Mesenchymal stem cell of the bone marrow (primary cell): ENCODE results near the genes IGFBP4, KRT39, KRTAP9-1, KRTAP9-6 and KRT34.

- CAGE, long polyA plus RNA, result no peak
Measured at GRCh38 chr17:40348368-40349092, 16.0 kb downstream of the GJD3 start.

GRCh38 chr17:40362377-40363138 is 2.0 kb downstream of the GJD3 start:
- CAGE, long polyA plus RNA, result no peak

DNA sequence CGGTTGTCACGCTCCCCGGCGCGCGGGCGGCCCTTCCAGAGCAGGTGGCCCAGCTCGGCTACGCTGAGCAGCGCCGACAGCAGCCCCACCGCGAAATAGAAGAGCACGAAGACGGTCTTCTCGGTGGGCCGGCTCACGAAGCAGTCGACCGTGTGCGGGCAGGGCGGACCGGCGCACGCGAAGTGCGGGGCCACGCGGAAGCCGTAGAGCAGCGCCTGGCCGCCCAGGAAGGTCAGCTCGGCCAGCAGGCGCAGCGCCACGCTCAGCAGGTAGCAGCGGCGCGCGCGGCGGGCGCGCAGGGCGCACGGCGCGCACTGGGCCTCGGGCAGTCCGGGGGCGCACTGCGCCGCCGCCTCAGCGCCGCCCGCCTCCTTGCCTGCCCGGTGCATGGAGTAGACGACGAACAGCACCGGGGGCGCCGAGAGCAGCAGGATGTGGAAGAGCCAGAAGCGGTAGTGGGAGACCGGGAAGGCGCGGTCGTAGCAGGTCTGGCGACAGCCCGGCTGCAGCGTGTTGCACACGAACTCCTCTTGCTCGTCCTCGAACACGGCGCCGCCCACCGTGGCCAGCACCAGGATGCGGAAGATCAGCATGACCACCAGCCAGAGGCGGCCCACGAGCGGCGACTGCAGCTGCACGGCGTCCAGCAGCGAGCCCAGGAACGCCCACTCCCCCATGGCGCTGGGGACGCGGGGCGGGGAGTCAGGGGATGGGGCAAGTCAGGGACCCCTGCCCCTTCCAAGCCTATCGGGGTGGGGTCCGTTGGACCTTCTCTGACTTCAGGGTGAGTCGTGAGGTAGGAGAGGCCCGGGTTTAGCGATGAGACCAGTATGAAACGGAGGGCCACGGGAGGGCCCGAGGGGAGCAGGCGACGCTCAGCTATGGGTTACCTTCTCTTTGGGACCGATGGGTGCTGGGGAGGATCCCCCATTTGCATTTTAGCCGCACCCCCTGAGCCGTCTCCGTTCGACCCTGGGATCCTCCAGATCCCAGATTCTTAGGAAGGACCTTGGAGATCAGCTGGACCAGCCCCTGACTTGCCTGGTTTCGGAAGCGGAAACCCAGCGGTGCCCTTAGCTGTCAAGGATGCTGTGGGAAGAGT is 1.0 kb downstream of the GJD3 start:
- CAGE, long polyA plus RNA, result no peak

DNA sequence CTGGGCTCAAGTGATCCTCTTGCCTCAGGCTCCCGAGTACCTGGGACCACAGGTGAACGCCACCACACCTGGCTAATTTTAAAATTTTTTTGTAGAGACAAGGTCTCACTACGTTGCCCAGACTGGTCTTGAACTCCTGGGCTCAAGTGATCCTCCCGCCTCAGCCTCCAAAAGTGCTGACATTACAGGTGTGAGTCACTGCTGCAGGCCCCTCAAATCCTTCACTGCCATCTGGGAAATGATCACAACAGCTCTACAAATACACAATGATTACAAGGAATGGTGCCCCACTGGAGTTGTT is 923 bp upstream of the IGFBP4 start:
- CAGE, long polyA plus RNA, result no peak

DNA sequence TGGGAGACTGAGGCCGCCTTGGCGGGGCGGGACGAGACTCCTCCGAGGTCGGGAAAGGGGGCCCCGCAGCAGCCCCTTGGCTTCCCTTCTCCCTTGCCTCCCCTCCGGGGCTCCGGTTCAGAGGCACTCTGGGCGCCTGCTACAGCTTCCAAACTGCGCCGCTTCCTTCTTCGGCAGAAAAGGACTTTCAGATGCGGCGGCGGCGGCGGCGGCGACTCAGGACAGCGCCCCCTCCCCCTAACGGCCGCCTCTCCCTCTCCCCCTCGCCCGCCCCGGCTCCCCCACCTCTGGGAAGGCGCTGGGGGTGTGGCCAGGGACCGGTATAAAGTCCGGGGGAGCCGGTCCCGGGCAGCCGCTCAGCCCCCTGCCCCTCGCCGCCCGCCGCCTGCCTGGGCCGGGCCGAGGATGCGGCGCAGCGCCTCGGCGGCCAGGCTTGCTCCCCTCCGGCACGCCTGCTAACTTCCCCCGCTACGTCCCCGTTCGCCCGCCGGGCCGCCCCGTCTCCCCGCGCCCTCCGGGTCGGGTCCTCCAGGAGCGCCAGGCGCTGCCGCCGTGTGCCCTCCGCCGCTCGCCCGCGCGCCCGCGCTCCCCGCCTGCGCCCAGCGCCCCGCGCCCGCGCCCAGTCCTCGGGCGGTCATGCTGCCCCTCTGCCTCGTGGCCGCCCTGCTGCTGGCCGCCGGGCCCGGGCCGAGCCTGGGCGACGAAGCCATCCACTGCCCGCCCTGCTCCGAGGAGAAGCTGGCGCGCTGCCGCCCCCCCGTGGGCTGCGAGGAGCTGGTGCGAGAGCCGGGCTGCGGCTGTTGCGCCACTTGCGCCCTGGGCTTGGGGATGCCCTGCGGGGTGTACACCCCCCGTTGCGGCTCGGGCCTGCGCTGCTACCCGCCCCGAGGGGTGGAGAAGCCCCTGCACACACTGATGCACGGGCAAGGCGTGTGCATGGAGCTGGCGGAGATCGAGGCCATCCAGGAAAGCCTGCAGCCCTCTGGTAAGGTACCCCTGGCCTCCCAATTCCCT is at the start of gene IGFBP4:
TSS of gene IGFBP4 (plus strand) at position 351 of the 1,014 bp plus-strand sequence.
- CAGE, long polyA plus RNA, result no peak

DNA sequence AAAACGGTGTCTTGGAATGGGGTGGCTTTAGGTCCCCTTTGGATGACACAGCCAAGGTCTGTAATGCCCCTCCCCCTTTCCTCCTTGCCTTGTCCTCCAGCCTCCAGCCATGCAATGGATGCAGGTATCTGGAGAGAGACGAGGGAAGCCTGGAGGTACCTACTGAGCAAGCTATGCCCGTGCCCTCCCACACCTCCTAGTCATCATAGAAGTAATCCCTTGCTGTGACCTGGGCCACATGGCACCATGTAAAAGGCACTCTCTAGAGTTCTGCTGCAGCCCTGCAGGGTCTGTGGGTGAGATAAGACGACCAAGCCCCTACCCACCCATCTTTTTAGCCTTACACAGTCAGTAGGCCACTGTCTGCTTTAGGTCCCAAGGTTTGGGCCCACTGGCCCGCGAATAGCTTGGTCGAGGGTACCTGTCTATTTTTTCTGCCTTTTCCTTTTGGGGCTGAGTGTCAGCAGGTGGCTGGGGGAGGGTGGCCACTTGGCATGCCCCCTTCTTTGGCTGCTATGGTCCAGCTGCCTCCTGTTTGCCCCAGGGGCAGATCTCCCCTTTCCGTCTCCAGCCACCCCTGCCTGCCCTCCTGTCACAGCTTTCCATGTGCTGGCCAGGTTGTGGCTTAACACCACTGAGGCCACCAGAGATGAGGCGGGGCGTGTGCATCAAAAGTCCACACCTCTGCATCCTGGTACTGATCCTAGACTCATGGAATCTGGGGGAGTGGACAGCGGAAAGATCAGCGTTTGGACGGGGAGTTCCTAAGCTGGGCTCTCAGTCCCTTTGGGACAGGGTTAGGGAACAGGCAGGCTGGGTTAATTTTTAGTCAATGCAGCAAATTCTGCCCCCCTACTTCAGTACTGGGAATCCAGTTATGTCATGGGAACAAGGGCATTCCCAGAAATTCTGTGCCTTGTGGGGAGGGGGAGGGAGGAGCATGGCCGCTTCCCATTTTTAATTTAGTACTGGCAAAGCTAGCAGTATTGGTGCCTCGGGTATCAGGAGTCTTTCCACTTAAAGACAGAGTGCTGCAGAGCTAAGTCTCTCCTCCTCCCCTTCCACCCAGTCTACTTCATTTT is 3.7 kb downstream of the IGFBP4 start:
- CAGE, long polyA plus RNA, result no peak

- CAGE, long polyA plus RNA, result no peak
Measured at GRCh38 chr17:40450061-40450693, 6.9 kb downstream of the IGFBP4 start.

GRCh38 chr17:40498133-40498380 is 3.4 kb downstream of the TNS4 start:
- CAGE, long polyA plus RNA, result no peak

DNA sequence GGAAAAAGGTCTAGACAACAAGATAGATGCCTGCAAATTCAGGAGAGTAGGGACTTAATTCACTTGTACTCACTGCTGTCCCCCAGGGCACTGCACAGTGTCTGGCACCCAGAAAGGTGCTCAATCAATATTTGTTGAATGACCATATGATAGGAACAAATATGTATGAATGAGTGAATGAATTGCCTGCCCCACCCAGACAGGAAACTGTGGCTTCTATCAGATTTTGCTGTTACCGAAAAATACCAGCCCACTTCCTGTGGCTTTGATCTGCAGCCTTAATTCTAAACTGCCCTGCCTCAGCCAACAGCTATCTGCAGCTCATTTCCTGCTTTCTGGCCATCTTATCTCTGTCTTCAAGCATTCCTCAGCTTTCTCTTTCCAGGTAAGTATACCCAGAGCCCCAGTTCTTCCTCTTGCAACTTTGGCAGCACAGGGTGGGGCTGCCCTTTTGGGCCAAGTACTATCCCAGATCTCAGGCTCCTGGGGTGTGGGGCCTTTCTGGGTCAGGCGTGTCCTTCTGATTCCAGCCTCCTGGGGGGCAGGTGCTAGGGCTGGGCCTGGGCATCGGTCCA is 15.3 kb upstream of the TNS4 start:
- CAGE, long polyA plus RNA, result no peak

DNA sequence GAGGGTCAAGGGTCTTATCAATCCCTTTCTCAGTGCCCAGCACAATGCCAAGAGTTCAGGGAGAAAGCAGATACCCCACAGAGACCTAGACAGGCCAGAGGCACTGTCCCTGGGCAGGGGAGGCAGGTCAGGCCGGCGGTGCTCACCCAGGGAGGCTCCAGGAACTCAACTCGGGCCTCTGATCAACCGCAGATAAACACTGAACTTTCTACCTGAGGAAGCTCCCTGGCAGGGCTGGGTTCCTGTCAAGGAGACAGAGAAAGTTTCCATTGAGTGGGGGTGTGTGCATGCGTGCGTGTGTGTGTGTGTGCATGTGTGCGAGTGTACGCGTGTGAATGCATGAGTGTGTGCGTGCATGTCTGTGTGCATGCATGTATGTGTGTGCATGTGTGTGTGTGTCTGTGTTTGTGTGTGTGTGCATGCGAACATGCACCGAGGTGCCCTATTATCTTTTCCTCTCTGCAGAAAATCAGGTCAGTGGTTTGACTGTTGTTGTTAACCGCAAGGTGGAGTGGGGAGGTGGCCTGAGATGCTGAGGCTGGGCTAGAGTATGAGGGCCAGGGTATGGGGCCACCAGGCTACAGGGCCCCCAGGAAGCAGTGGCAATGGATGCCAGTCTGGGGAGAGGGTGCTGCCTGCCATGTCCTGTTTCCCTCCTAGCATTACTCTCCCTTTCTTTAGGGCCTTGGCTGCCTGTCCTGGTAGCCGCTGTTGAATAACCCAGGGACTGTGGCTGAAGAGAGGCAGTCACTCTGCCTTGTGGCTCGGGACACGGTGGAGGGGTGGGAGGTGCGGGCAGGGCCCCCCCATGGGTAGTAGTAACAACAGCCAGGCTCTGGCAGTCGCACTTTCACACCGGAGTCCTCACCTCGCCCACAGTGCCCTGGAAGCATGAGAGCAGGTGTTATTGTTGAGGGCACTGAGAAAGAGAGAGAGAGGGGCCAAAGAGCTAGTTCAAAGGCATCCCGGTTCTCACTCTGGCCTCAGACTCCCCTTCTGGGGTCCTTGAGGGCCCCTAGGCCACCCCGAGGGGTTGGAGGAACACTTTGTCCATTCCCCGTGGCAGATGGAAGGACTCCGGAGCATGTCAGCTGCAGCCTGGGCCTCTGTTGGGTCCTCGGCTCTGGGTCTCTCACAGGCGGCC is 23.9 kb downstream of the CCR7 start:
- CAGE, long polyA plus RNA, result no peak

DNA sequence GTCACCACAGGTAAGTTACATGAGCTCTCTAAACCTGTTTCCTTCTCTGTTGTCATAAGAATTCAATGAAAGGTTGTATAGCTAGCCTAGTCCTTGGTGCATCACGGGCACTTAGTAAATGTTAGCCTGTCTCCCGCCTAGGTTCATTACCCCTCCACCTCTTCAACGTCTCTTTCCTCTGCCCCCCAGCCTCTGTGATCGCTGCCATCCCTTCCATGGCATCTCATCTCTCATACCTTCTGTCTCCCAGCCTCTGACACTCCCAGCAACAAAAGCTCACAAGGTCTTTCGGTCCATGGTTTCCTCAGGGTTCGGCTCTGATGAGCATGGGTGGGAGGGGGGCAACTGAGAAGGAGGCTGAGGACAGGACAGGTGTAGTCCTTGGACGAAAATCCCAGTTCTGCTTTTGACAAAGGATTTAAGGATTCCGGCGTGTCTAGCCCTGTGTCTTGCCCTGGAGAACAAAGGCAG is 16.8 kb downstream of the CCR7 start:
- CAGE, long polyA plus RNA, result no peak

DNA sequence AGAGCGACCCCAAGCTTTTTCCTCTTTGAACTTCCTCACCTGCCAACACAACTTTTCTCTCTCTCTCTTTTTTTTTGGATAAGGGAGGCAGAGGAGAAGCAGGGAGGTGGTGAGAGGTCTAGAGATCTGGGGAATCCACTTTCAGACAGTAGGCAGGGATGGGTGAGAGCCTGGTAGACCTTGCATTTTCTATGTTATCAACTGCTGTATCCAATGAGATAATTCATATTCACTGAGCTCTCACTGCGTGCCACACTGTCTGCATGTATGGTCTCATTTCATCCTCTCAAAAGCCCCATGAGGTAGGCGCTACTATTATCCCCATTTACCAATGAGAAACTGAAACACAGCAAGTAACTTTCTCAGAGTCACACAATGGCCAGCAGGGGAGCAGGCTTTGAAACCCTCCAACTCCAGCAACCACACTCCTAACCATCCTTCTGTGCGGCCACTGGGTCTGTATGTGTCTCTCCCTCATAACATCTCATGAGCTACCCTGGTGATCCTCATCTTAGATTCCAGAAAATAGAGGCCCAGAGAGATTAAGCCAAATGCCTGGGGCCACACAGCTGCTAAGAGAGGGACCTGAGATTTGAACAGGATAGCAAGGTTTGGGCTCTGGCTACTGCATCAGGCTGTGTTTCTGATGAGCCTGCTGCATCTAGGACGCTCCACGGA is 3.4 kb downstream of the CCR7 start:
- CAGE, long polyA plus RNA, result no peak

GRCh38 chr17:40608485-40609003 is 39.1 kb downstream of the SMARCE1 start:
- CAGE, long polyA plus RNA, result no peak

DNA sequence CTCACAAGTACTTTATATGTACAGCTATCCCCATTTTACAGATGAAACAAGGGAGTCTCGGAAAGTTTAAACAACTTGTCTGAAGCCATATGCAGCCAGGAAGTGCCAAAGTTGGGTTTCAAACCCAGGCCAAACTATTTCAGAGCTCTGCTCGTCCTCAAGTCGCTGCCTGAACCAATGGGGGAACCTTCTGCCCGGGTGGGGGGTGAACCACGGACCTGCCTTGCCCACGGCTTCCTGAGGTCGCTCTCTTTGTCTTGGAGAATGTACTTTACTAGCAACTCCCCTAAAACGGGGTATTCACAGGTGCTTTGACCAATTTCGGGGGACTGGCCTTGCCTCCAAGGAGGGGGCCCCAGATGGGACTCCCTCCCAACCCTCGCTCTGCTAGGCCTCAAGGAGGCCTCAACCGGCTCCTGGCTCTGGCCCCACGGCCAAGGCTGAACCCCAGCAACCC is 355 bp downstream of the SMARCE1 start:
- CAGE, long polyA plus RNA, result no peak

GRCh38 chr17:40850648-40850890 is 16.5 kb downstream of the KRT12 start:
- CAGE, long polyA plus RNA, result no peak

DNA sequence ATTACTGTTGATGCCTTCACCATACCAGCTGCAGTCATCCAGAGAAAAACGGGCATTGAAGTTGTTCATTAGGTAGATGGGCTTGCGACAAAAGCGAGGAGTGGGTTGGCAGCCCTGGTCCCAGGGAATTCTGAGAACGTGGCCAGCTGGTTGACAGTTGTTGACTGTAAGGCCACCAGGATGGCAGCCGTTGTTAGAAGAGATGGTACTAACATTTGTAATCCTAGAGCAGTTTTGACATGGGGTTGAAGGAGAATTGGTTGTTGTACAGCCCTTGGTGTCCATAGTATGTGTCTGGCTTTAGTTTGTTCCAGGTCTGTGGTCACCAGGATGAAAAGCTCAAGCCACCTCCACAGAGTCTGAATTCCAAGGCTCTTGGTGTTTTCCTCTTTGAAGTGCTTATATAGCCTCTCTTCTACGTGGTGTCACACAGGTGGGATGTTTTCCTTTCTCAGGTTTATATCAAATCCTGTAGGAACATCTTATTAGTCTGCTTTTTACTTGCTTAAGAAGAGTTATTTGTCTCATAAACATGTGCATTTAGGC is at the start of gene KRT39:
TSS of gene KRT39 (minus strand) at position 377 of the 546 bp plus-strand sequence.
- CAGE, long polyA plus RNA, result no peak

DNA sequence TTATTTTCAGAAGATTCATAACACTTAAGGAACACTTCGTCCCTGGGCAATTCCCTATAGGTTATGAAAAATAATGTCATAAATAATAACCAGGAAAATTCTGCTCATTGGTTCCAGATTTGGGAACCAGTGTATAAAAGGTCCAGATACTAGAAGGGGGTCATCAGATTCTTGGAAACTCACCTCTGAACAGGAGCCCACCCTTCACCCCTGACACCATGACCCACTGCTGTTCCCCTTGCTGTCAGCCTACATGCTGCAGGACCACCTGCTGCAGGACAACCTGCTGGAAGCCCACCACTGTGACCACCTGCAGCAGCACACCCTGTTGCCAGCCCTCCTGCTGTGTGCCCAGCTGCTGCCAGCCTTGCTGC is at the start of gene KRTAP9-1:
TSS of gene KRTAP9-1 (plus strand) at position 219 of the 374 bp plus-strand sequence.
- CAGE, long polyA plus RNA, result no peak

GRCh38 chr17:41265209-41265632 is at the start of gene KRTAP9-6:
Gene KRTAP9-6, plus strand, starts transcription at chr17:41265378.
- CAGE, long polyA plus RNA, result no peak

- CAGE, long polyA plus RNA, result no peak
Measured at GRCh38 chr17:41341327-41342079, 9.1 kb downstream of the KRT33A start.

GRCh38 chr17:41382194-41382595 is at the start of gene KRT34:
Gene KRT34, minus strand, starts transcription at chr17:41382306.
- CAGE, long polyA plus RNA, result no peak